ENCODE measurements around a stretch of chr6.

GRCh38 chr6:160092588-160093851, 28.6 kb upstream of the SLC22A1 start:
- PRO-cap, result no peak
- RAMPAGE, long total RNA, 4 experiments, result no peak in any of the 4 experiments

DNA sequence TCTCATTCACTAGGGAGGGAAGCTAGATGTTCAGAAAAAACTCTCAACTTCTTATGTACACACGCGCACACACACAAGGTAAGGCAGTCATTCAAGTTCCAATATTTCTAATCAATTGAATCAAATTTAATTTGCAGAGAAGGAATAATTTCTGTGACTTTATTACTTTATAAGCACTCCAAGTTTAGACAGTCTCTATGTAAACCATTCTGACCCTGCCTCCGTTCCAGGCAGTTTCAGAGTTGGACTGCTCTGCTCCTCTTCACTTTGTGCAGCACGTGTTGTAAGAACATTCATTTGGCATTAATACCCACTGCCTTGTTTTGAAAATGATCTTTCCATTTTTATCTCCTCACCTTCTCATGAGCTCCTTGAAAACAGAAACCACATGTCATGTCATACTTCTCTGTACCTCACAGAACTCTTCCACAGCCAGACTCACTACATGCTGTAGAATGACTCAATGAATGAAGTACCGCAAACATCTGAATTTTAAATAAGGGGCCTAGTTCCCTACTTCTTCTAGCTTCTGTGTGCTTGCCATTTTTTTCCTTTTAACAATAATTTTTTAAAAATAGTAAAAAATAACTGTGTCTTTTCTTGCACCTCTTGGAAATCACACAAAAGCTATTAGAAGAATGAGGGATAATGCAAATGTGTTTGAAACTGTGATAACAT, 25.6 kb downstream of the SLC22A1 start:
- PRO-cap, result no peak
- RAMPAGE, long total RNA, 4 experiments, result no peak in any of the 4 experiments

DNA sequence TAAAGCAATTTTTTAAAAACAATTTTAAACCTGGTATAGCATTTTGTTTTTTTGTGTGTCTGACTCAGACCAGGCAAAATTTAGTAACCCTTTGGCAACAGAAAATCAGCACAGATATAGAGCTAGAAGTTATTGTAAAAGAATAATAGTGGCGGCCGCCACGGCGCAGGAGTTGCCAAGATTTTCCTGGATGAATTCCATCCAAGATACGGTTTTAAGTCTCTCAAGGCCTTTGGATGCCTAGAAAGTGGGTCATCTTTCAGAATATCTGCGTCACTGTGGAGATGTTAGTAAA, 82.9 kb downstream of the SLC22A3 start:
- PRO-cap, result no peak
- RAMPAGE, long total RNA, 4 experiments, result no peak in any of the 4 experiments

DNA sequence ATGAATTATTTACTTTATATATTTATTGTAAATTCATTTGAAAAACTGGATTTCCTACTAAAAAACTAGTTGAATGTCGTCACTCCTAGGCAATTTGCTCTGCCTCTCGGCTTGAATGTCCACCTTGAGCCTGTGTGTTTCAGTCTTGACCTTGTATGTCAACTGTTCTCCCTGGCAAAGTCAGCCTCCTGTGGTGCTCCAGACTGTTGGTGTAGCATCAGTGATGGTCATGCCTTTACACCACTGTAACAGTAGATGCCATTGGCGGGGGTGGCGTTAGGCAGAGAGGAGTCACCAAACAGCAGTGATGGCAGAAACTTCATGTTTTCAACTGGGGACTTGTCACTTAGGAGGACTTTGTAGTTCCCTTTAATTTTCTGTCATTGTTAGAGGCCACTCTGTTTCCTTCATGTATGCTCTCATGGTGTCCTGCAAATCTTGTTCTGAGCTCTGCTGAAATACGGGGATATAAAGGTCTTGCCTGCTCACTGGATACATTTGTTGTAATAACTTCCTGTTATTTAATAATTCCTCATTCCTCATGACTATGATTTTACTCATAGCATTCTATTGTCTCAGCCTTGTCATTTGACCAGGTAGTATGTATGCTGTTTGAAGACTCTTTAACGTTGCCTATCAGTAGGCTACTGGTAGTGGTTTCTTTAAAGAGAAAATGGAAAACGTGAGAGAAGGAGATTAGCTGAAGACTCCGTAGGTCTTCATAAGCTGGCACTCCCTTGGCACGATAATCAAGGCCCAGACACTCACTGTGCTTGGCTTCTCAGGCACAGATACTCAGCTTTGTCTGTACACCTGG, 4.6 kb downstream of the MAP3K4 start:
- PRO-cap, result no peak
- RAMPAGE, long total RNA, 4 experiments, result no peak in any of the 4 experiments

GRCh38 chr6:161029497-161030072, 38.0 kb downstream of the MAP3K4 start:
- PRO-cap, result no peak
- RAMPAGE, long total RNA, 4 experiments, result no peak in any of the 4 experiments

GRCh38 chr6:161292043-161292639, 18.3 kb upstream of the AGPAT4 start:
- PRO-cap, result no peak
- RAMPAGE, long total RNA, 4 experiments, result no peak in any of the 4 experiments

DNA sequence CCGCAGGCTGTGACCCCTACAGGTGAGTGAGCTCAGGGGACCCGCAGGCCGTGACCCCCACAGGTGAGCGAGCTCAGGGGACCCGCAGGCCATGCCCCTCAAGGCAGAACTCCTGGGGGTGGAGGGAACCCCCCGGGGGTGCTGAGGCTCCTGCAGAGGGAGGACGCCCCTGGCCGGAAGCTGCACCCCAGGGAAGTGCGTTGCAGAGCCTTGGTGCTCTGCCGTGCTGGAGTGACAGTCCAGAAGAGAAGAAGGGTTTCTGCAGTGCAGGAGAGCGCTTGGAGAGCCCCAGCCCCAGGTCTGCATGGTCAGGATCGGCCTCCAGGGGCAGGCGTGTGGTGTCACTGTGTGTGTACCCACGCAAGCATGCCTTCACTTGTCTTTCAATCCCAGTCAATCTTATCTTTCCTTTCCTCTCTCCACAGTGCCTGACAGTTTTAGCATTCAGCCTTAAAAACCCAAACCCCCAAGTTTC, 101.2 kb upstream of the AGPAT4 start:
- PRO-cap, result no peak
- RAMPAGE, long total RNA, 4 experiments, result no peak in any of the 4 experiments

- PRO-cap, result no peak
- RAMPAGE, long total RNA, 4 experiments, result no peak in any of the 4 experiments
These were observed 169.9 kb upstream of the AGPAT4 start for GRCh38 chr6:161443593-161444341.

GRCh38 chr6:161486254-161486630, 212.4 kb upstream of the AGPAT4 start:
- PRO-cap, result no peak
- RAMPAGE, long total RNA, 4 experiments, result no peak in any of the 4 experiments

DNA sequence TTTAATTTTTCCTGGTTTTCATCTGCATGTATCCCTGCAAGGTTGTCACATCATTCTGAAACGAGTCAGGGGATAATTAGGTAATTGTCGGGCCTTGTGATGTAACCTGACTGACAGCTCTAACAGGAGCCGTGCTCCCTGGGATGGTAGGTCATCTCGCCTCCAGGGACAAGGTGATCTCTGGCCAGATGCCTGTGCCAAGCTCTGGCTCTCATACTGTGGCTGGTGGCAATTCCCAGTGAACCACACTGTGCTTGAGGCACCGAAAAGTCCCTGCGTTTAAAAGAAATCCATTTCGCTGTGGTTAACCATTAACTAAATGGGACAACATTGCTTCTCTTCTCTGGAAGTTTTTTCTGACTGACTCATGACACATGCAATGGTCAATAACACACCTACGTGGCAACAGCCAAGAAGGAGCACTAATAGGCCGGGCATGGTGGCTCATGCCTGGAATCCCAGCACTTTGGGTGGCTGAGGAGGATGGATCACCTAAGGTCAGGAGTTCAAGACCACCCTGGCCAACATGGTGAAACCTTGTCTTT, 669.3 kb downstream of the PRKN start:
- PRO-cap, result no peak
- RAMPAGE, long total RNA, 4 experiments, result no peak in any of the 4 experiments

DNA sequence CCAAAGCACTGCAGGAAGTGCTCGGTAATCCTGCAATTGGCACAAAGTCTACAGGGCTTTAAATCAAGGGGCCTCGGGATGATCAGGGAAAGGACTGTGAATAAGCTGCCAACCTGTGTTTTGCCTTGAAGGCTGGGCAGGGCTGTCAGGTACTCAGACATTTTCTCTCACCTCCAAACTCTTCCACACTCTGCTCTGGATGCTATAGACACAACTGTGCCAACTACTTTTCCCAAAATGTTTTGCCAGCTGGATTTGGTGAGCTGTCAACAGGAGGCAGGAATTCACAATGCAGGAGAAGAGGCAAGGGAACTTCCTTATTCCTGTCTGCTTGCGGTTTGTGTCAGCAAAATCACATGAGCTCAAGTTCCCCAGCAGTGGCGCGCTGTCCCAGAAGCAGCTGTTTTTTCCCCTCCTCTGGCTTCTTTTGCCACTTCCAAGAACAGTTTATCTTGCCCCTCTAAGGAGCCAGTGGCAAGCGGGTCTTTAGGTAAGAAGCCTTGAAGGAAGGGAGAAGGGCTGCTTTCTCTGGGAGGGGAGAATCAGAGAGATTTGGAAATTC, 608.3 kb downstream of the PRKN start:
- PRO-cap, result no peak
- RAMPAGE, long total RNA, 4 experiments, result no peak in any of the 4 experiments

DNA sequence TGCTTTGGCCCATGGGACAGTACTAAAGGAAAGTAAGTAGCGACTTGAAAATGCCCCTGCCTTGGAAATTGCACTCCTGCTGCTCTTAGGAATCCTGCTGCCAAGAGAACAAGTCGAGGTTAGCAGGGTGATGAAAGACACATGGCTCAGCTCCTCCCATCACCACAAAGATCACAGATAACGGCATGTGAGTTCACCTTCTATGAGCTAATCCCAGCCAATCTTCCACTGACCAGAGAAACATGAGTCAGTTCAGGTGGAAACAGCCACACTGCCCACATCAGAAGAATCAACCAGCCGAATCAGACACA, 106.4 kb downstream of the PRKN start:
- PRO-cap, result no peak
- RAMPAGE, long total RNA, 4 experiments, result no peak in any of the 4 experiments

- PRO-cap, result no peak
- RAMPAGE, long total RNA, 4 experiments, result no peak in any of the 4 experiments
These were observed 265.7 kb upstream of the QKI start for GRCh38 chr6:163148796-163149296.

- PRO-cap, result no peak
- RAMPAGE, long total RNA, 4 experiments, result no peak in any of the 4 experiments
These were observed 125.5 kb upstream of the QKI start for GRCh38 chr6:163289033-163289374.

DNA sequence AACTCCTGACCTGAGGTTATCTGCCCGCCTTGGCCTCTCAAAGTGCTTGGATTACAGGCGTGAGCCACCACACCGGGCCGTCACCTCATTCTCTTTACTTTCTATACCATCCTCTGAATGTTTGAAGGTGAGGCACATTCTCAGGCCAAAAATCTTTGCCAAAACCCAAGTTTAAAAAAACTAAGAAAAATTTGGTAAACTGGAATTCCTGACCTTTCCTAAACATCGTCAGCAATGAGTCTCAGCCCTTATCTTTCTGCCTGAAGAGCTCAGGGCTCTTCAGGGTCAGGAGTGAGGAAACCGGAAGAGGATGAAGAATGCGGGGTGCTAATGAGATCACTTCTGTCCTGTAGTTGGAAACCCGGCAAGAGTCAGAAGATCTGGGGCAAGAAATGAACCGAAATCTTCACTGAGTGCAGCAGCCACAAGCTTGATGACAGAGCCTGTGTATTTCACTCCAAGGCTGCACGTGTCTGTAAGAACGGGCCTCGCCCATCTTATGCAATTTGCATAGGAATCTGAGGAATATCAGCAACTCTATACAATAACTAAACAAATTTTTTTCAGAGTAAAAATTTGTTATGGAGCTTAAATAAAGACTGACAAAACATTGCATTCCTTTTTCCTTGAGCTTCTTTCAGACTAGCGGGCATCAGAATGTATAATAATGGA, 60.5 kb upstream of the QKI start:
- PRO-cap, result no peak
- RAMPAGE, long total RNA, 4 experiments, result no peak in any of the 4 experiments

DNA sequence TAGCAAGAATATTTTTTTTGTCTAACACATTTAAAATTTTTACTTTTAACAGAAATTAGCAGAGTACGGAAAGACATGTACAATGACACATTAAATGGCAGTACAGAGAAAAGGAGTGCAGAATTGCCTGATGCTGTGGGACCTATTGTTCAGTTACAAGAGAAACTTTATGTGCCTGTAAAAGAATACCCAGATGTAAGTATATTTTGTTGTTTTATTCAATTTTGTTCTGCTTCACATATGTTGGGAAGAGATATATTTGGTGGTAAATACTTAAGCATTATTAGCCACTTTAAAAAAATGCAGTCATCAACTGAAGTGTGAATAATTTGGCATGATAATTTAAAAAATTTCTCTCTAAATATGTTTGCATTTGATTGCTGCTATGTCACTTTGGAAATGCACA, 40.7 kb downstream of the QKI start:
- PRO-cap, result no peak
- RAMPAGE, long total RNA, 4 experiments, result no peak in any of the 4 experiments

- PRO-cap, result no peak
- RAMPAGE, long total RNA, 4 experiments, result no peak in any of the 4 experiments
These were observed 111.9 kb downstream of the QKI start for GRCh38 chr6:163526436-163526768.

DNA sequence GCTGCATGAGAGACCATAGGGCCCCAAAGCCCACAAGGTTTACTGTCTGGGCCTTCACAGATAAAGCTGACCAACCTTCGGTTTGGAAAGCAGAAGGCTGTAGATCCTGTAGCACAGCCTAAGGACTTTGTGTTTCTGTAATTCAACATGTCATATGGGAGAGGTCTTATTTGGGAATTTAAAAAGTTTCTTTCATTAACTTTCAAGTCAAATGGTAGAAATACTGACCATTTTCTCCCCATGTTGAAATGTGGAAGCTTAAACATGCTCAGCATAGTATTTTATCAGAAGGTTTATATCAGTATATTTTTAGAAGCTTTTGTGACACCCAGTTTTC, 362.9 kb downstream of the QKI start:
- PRO-cap, result no peak
- RAMPAGE, long total RNA, 4 experiments, result no peak in any of the 4 experiments

DNA sequence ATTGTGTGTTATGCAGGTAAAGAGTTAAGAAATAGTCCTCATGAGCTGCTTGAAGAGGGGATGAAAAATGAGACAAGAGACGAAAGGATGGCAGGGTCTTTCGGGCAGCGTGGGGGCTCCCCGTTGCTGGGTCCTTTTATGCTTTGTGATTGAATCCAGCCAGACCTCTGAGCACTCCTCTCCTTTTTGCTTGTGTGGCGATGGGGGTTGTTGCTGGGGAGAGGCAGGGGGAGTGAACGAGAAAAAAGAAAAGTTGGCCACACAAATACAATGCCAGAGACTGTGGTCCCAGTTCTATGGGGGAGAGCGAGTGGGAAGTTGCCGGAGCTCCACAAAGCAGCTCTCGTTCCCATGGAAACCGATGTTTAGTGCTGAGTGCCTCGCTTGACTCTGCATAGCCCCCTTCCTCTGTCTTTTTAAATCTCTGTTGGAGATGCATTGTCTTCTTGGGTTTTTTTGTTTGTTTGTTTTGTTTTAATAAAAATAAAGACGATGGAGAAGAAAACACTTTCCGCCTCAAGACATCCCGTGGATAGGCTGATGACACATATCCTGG, 529.1 kb downstream of the QKI start:
- PRO-cap, result no peak
- RAMPAGE, long total RNA, 4 experiments, result no peak in any of the 4 experiments

DNA sequence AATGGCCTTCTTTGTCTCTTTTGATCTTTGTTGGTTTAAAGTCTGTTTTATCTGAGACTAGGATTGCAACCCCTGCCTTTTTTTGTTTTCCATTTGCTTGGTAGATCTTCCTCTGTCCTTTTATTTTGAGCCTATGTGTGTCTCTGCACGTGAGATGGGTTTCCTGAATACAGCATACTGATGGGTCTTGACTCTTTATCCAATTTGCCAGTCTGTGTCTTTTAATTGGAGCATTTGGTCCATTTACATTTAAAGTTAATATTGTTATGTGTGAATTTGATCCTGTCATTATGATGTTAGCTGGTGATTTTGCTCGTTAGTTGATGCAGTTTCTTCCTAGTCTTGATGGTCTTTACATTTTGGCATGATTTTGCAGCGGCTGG, 523.7 kb downstream of the C6orf118 start:
- PRO-cap, result no peak
- RAMPAGE, long total RNA, 4 experiments, result no peak in any of the 4 experiments

Measured in omental fat pad (tissue), 4 donors.